Parotid gland (tissue), 1 donor: Measurements from ENCODE around the genes TAS2R13 and TAS2R20.

DNA sequence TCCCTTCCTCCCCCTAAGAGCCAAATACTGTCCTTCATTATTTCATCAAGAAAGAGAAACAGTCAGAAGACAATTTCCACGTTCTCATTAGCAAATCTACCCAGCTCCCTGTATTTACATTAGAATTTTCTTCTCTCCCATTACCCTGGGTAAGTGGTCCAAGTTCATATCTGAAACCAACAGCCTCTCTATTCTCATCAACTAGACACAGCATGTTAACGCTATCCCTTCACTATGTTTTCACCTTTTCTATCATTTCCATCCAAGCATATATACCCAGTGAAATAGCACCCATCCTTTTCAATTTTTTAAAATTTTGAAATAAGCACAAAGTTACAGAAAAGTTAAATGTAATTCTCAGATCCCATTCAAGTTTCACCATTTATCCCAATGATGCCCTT is 18.5 kb downstream of the YBX3 start:
- PRO-cap: no peak

DNA sequence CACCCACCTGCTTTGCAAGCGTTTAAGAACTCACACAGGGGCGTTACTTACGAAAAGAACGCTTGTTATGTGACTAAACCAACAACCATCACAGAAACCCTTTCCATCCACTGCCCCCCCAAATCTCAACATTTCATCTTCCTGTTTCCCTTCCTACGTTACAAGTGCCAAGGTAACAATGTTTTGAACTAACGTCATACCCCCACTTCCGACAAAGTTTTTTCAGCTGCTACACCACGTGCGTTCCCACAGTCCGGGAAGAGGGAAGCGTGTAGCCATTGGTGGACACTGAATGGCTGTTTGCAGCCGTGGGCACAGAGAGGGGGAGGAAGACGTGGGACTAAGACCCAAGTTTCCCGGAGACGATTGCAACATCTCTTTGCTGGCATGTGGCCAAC is 1.3 kb downstream of the YBX3 start:
- PRO-cap: bidirectional peak, plus-strand start at position 251 of the sequence, minus-strand start at position 134 of the sequence

GRCh38 chr12:10909287-10909729 is at the start of gene TAS2R13:
TSS of gene TAS2R13 (minus strand) at chr12:10909562.
- PRO-cap: no peak

DNA sequence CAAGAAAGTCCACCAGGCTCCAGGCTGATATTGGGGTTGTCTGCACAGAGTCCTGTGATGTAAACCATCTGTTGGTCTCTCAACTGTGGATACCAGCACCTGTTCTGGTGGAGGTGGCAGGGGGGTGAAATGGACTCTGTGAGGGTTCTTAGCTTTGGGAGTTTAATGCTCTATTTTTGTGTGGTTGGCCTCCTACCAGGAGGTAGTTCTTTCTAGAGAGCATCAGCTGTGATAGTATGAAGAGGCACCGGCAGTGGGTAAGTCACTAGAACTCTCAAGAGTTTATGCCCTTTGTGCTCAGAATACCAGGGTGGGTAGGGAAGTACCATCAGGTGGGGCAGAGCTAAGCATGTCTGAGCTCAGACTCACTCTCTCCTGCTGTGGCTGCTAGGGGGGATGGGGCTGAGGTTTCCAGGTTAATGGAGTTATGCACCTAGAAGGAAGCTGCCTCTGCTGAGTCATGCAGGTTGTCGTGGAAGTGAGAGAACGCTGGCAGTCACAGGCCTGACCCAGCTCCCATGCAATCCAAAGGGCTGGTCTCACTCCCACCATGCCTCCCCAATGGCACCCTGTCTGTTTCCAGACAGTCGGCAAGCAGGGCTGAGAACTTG is 3.0 kb upstream of the TAS2R14 start:
- PRO-cap: no peak

DNA sequence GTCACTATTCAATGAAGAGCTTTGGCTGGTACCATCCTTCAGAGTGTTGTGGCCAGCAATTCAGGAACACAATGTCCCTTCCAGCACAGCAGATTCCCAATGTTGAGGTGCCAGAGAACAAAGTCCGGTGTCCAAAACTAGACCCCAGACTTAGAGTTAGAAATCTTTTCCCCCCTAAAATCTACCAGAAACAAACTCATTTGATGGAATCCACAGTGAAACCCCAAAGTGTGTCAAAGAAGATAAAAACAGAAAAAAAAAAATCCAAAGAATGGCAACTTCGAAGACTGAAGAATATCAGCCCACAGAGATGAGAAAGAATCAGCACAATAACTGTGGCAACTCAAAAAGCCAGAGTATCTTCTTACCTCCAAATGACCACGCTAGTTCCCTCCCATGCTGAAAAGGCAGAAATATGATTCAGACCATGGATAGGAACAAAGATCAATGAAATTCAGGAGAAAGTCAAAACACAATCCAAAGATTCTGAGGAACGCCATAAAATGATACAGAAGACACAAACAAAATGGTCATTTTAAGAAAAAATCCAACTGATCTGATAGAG is 13.9 kb upstream of the TAS2R14 start:
- PRO-cap: no peak

GRCh38 chr12:10998068-10998709 is at the start of gene TAS2R20:
TSS of gene TAS2R20 (minus strand) at chr12:10998304.
- PRO-cap: no peak

- PRO-cap: no peak
Observed at GRCh38 chr12:11707963-11708405, 58.5 kb downstream of the ETV6 start.

GRCh38 chr12:11718665-11719637 is 69.5 kb downstream of the ETV6 start:
- PRO-cap: no peak

GRCh38 chr12:11773548-11774248 is 124.2 kb downstream of the ETV6 start:
- PRO-cap: no peak

DNA sequence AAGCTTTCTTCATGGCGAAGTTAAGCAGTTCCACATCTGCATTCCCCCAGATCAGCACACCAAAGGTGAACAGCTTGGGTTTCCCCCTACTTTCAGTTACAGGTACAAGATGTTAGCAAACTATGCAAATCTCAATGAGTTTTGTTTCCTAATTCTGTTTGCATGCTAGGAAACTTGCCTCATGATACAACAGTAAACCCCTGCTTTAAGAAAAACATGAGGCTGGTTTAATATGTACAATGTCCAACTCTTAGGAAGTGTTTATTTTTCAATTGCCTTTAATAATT is 131.4 kb downstream of the ETV6 start:
- PRO-cap: no peak

DNA sequence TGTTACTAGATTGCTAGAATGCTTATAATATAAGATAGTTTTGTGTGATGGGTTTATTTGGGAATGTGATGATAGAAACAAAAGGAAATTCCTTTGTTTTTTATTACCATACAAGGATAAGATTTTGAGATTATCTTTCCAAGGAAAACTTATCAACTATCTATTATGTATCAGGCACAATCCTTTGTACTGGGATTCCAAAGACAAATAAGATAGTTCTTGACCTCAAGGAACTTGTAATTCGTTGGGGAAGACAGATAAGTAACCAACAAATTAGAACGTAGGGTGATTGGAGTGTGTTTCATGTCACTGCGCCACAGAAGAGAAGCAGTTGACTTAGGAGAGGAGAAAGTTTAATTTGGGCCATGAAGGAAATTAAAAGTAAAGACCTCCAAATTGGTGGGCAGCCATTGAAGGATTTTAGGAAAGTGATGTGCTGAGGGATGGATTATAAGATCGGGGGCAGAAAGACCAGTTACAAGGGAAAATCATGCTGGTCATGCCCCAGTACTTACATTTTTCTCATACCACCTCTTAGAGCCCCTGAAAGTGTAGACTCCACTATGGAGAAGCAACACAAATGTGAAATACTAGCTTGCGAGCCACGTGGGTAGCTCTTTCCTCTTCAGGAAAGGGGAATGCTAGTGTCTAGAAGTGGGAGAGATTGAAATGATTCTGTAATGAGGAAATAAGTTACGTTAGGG is 148.6 kb downstream of the ETV6 start:
- PRO-cap: no peak

- PRO-cap: no peak
Observed at GRCh38 chr12:11855654-11855950, 206.1 kb downstream of the ETV6 start.

- PRO-cap: no peak
Observed at GRCh38 chr12:11856975-11857251, 207.4 kb downstream of the ETV6 start.

GRCh38 chr12:11909274-11909620 is 161.5 kb upstream of the BCL2L14 start:
- PRO-cap: no peak

GRCh38 chr12:11944009-11944255 is 126.8 kb upstream of the BCL2L14 start:
- PRO-cap: no peak

- PRO-cap: unidirectional peak, plus-strand start at chr12:12239367
Observed at GRCh38 chr12:12238848-12239648, 27.8 kb downstream of the LRP6 start.

DNA sequence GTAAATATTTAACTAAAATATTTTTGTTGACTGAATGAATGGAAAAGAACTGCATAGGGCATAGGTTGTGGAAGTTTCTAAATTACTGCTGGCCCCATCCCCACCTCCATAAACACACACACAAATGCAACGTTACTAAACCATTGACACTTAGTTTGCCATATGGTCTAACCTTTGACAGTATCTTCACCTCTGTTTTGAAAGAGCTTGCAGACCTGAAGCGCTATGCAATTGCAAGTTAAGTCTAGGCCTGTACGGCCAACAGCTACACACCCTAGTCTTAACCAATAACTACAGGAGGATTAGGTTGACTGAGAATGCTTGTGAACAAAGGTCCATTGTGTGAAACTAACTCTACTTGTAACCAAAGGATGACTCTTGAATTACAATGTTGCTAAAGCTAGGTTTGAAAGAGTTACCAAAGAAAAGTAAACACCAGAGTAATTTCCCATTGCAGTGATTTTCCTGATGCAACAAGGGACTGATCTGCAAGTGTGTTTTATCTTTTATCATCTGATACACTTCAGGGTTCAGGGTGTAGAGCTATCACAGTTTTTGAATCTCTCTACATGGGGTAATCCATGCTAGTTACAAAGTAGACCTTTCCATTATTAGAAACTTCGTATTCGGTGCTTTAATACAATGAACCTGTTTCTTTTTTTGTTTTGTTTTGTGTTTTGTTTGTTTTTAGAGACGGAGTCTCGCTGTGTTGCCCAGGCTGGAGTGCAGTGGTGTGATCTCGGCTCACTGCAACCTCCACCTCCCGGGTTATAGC is 1.1 kb upstream of the MANSC1 start:
- PRO-cap: no peak

DNA sequence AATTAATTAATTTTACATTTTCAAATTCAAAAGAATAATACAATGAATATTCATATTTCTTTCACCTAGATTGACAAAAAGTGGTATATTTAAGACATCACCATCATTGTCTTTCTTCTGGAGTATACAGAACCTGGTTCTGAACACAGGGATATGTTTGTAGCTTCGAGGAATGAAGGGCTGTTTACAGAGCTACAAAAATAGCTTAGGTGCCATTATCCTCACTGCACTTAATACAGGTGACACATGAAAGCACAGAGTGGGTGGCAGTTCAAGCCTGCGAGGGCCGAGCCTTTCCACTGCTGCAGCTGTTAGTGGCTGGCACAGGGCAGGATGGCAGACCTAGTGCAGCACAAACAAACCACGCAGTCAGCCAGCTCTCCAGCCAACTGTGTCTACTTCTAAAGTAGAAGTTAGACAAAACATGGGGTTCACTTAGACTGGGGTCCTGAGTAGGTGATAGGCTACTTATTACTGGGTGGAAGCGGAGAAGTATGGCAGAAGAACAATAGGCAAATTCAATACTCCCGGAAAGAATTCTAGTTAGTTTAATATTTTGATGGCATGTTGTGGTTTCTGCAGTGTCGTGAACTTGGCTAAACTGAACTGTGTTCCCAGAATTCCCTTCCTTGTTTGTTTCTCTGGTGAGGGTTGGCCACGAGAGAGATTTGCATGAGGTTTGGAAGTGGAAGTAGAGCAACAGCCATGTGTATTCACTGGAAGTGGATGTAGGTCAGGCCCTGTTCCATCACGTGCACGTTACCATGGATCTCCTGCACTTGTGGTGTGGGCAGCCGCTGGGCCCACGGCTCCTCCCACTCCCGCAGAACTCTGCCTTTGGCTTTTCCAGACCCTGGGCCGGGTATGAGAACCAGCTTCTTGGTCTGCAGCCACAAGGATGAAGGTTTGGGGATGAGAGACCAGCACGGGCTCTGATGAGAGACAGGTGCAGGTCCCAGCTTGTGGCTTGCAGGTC is 95.3 kb downstream of the DUSP16 start:
- PRO-cap: no peak

DNA sequence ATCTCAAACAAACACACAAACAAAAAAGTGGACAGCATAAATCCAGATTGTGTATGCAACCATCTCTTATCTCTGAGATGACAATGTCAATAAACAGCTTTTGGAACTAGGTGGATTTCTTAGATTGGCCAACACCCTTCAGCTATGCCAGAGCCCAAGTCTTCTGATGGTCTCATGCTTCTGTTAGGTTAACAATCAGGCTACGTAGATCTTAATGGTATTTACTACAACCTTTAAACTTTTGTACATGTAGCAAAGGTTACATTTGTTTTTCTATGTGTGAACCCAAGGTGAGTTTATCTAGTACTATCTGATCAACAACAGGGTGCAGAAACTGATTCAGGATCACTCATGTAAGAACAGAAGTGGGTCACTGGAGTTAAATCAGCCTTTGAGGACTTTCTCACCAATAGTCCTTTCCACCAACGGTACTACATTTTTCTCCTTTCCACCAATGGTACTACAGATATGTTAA is 73.5 kb downstream of the DUSP16 start:
- PRO-cap: no peak

GRCh38 chr12:12600656-12601293 is 10.9 kb upstream of the CREBL2 start:
- PRO-cap: no peak